ENCODE measurements around the gene CASD1.

GRCh38 chr7:93134285-93135093 lies 13.7 kb downstream of the SAMD9L start:
- RRBS: no CpG with 5 or more reads among the region's 5 CpGs

DNA sequence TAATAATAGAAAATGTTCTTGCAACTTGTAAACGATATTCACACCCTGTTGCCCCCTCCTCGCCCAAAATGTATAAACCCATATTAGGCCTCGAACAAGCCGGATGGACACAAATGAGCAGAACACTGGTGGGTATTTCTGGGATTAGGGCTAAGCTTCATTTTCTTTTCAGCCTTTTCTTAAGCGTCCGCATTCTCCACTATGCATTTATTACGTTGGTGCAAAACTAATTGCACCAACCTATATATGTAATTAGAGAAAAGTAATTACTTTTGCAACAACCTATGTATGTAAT lies 332 bp upstream of the GNG11 start:
- RRBS: no CpG with 5 or more reads among the region's 7 CpGs

GRCh38 chr7:94003479-94004038 lies 596 bp downstream of the BET1 start:
- RRBS: no CpG with 5 or more reads among the region's 14 CpGs

- RRBS: no CpG with 5 or more reads among the region's 3 CpGs
These were observed 56.7 kb upstream of the BET1 start for GRCh38 chr7:94060844-94061293.

GRCh38 chr7:94301917-94302314 lies 92.8 kb upstream of the COL1A2 start:
- RRBS: no CpG with 5 or more reads among the region's 2 CpGs

DNA sequence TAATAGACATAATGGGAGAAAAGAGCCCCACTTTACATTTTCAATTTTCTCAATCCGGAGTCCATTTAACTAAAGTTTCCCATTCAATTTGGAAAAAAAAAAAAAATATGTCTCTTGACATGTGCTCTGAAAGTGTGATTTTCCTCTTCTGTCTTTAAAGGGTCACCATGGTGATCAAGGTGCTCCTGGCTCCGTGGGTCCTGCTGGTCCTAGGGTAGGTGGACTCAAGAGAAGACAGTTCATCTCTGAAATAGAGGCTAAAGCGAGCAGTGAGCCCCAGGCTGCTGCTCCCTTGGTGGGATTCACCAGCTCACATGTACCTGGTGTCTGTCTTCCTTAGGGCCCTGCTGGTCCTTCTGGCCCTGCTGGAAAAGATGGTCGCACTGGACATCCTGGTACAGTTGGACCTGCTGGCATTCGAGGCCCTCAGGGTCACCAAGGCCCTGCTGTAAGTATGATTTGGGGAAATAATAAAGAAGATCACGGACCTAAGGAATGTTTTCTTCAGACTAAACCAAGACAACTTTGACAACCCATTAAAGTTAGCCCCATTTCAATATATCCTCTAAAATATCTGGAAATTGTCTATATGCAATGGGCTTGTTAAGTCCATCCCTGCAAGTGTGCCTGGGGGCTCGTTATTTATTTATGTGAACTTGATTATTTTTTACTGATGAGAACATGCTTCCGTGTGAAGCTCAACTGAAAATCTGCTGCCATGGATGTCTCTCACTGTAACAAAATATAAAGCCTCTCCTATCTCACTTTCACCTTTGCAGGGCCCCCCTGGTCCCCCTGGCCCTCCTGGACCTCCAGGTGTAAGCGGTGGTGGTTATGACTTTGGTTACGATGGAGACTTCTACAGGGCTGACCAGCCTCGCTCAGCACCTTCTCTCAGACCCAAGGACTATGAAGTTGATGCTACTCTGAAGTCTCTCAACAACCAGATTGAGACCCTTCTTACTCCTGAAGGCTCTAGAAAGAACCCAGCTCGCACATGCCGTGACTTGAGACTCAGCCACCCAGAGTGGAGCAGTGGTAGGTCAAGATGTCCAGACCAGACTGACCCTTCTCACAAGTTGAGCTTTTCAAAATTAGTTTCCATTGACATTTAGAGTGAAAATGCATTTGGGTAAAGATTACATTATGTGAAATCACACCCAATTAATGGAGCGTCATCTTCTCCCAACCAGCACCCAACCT lies 32.6 kb downstream of the COL1A2 start:
- RRBS: no CpG with 5 or more reads among the region's 14 CpGs

DNA sequence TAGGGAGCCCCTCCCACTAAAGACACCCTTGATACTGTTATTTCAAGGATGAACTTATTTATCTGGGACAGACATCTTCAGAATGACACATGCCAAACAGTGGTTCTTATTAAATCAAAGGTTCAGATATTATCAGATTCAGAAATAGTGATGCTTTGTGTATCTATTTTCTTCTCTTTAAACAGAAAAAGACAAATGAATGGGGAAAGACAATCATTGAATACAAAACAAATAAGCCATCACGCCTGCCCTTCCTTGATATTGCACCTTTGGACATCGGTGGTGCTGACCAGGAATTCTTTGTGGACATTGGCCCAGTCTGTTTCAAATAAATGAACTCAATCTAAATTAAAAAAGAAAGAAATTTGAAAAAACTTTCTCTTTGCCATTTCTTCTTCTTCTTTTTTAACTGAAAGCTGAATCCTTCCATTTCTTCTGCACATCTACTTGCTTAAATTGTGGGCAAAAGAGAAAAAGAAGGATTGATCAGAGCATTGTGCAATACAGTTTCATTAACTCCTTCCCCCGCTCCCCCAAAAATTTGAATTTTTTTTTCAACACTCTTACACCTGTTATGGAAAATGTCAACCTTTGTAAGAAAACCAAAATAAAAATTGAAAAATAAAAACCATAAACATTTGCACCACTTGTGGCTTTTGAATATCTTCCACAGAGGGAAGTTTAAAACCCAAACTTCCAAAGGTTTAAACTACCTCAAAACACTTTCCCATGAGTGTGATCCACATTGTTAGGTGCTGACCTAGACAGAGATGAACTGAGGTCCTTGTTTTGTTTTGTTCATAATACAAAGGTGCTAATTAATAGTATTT lies 35.6 kb downstream of the COL1A2 start:
- RRBS: no CpG with 5 or more reads among the region's 3 CpGs

DNA sequence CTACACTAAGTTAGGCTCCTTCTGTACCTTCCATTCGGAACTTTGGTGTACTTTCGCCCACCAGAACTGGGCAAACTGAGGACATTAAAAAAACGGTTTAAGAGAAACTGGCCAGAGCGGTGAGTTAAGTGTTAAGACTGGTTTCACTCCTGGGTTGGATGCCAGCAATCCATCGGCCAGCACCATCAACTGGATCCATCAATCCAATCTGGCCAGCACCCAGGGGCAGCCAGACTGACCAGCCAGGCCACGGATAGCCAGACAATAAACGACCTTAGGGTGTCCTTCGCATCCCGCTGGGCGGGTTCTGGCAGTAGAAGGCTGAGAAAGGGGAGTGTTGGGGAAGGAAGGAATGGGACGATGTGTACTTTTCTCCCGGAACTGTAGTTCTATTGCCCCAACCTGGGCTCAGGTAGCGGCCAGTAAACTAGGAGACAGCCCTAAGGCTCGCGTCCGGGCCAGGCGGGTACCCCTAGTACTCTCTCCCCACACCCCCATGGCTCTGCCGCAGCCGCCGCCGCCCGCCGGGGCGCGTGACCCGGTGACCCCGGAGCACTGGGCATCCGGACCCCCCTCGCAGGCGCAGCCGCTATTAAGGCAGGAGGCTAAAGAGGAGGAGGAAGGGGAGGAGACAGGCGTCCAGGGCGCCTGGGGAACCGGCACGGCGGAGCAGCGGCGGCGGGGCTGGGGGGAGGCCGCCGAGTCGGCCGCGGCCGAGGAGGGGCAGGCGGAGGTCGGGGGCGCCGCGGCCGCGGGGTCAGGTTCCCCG lies at the start of gene CASD1:
Gene CASD1 (plus strand): TSS at position 629 of the 769 bp plus-strand sequence.
- RRBS: 51% methylated on average over 25 of the region's 53 CpGs

DNA sequence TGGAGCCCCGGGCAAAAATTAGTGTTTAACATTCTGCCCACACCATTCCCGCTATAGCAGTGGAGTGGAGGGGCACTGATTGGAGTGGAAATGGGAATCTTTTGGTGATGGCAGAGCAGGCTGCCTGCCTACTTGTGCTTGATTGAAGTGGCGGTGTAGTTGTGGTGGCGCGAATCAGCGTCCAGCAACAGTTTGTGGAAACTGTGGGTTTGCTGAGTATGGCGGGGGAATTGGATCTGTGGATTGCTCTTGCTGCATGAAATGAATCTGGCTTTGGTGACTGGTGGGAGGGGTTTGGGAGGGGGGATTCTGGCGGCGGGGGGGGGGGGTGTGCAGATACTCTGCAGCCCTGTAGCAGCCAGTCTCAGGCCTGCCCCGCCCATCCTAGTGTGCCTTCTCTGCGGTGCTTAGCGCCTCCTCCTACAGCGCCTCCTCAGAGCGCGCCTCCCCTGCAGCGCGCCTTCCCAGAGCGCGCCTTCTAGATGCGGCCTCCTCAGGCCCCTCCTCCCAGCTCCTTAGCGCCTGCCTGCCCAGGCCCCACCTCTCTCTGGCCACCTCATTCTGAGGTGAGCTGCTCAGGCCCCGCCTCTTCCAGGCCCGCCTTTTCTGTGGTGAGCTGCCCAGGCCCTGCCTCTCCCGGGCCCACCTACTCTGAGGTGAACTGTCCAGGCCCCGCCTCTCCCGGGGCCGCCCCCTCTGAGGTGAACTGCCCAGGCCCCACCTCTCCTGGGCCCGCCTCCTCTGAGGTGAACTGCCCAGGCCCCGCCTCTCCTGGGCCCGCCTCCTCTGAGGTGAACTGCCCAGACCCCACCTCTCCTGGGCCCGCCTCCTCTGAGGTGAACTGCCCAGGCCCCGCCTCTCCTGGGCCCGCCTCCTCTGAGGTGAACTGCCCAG lies 1.8 kb upstream of the SGCE start:
- RRBS: 37% methylated on average over 3 of the region's 33 CpGs

DNA sequence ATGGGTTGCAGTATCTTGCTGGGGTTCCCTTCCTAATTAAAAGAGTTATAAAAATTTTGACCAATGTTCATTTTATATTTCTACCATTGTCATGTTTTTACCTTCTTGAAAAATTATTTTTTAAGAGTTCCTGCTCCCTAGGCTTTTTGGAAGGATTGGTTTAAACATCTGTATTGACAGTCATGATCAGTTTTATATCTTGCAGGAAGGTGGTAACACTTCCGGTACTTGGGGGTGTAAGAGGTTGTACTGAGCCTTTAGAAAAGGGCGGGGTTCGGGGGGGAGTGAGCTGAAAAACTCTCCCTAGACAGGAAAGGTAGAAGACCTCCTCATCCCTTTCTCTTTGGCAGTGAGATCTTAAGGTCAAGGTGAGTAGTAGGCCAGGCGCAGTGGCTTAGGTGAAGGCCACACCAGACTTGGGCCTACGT lies 426 bp upstream of the PPP1R9A start:
- RRBS: no CpG with 5 or more reads among the region's 5 CpGs

- RRBS: no CpG with 5 or more reads among the region's 3 CpGs
These were observed 1.5 kb downstream of the PPP1R9A start for GRCh38 chr7:94908977-94909280.

DNA sequence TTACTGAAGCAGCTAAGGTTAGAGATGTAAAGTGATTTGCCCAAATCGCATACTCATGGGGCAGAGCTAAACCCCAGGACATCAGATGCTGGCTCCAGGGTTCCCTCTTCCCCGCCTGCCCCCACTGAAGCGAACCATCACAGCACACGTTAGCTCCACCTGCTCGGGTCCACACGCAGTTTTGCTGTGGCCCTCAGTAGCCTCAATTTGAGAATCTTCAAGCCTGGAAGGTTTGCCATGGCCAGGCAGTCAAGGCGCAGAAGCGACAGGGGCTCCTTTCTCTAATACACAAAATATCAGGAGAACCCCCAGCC lies 619 bp downstream of the PON1 start:
- RRBS: no CpG with 5 or more reads among the region's 8 CpGs

DNA sequence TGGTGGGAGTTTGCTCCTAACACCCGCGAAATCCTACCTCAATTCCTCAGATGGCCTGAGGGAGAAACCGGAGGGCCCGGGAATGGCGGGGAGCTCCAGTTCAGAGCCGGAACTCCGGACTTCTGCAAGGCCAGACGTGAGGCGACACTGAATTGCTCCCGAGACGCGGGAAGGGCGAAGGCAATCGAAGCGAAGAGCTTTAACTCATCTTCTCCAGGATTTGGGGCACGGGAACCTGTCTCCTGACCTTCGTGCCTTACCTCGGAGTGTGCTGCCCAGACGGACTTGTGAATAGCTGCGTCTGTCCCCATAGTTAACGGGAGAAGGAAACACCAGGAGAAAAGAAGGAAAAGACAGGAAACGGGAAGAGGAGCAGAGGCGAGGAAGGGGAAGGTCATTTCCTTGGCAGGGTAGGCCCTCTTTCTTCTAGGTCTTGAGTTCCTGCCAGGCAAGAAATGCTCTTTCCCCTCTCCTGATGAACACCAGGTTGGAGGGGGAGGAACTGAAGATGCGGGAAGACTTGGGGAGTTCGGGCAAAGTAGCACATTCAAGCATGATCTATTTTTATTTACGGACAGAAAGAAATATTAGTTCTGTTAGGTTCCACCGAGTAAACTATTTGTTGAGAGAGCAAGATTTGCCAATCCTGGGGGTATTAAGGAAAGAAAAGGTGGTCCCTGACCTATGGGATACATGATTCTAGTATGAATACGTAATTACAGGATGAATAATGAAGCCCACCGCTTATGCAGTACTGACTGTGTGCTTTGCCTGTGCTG lies 633 bp upstream of the PON3 start:
- RRBS: 43% methylated on average over 1 of the region's 29 CpGs

- RRBS: no CpG with 5 or more reads among the region's 2 CpGs
These were observed 4.0 kb downstream of the PON2 start for GRCh38 chr7:95430690-95431352.

DNA sequence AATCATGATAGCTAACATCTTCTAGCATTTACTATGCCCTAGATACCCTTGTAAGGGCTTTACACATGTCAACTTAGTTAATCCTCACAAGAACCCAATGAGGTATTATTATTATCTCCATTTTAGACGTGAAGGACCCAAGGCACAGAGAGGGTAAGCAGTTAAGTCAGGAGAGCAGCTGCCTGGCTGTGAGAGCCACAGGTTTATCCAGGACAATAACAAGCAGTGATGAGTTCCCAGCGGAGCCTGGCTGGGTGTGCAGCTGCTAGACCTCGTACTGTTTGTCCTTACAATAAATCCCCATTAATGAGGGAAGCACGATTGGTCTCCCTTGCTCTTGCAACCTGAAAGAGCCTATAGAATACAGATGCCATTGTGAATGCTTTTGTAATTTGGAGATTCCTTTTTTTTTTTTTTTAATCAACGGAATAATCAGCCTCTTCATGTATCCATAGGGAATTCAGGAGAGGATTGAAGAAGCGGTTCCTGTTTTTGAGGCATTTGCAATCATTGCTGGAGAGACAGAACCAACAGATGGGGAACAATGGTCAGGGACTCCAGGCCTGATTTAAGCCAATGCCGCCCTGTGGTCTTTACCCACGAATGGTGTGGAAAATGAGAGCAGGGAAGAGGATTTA lies 12.4 kb upstream of the ASB4 start:
- RRBS: no CpG with 5 or more reads among the region's 8 CpGs

GRCh38 chr7:95585120-95585839 lies 11.0 kb downstream of the PDK4 start:
- RRBS: no CpG with 5 or more reads among the region's 3 CpGs

GRCh38 chr7:95979828-95980612 lies 207.7 kb downstream of the DYNC1I1 start:
- RRBS: no CpG with 5 or more reads among the region's 10 CpGs

DNA sequence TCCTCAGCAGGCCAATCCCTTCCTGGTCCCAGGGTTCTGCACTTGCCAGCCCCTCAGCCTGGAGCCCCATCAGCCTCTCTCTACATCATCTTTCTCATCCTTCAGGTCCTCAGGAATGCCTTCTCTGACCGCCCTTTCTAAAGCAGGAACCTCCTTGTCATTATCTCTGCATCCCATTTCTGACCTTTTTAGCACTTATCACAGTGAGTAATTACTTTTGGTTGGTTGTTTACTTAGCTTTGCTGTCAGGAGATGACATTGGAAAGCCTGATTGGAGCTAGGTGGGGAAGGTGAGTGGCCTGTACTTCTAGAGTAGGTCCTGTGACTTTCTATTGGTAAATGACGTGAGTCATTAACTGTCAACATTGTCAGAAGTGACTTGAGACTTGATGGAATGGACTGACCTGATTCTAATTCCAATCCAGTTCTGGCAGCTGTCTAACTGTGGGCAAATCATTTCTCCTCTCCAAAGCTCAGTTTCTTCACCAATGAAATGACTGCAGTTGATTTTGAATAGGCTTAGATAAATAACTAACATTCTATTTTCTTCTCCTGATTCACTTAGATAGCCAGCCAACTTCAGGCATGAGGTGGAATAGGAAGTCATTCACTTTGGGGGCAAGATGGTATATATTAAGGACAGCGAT lies 9.4 kb upstream of the SLC25A13 start:
- RRBS: no CpG with 5 or more reads among the region's 3 CpGs

- RRBS: 96% methylated on average over 4 of the region's 26 CpGs
These were observed 36.4 kb upstream of the SLC25A13 start for GRCh38 chr7:96358087-96358953.